ENCODE measurements around the gene RPS8.

DNA sequence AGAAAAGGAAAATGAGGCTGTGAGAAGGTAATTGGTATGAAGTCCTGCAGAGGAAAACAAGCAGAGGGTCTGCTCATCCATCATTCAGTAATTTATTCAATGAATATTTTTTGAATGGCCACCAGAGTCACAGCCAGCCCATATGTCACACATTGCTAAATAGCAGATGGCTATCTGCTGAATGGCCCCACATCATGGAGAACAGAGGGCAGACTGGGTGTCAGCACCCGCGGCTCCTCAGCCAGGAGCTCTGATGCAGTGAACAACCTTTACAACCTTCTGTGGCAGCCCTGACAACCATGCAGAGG is 2.6 kb upstream of the C1orf210 start:
- RRBS = no CpG with 5 or more reads among the region's 2 CpGs

GRCh38 chr1:43293861-43294212 is 6.9 kb upstream of the TIE1 start:
- RRBS = no CpG with 5 or more reads among the region's 2 CpGs

DNA sequence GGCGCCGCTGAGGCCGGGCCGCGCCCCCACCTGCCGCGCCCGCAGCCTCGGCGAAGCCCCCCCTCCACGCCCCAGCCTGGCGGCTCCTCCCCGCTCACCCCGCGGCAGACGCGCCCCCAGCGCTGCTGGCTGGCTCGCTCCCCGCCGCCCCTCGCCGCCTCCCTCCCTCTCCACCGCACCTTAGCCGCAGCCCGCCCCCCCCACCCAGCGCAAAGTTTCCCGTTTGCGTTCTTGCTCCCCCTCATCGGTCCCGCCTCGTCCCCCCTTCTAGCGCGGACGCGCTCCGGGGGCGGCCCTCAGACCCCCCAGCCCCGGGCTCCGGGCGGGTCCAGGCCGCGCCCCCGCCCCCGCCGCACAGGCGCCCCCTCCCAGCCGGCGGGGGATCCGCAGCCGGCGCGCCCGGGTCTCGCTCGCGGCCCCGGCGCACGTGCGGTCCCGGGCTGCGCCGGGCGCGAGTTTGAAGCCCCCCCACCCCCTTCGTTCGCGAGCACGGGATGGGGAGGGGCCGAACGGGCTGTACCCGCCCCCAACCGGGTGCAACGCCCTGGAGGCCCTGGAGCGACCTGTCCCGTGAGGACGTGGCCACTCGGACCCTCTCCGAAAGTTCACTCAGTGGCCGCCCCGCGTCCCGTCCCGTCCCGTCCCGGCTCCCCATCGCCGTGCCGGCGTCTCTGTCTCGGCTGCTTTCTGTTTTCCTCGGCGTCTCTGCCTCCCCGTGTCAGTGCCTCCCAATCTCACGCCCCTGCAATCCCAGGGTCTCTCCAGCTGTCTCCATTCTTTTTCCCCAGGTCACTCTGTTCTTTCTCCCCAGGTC is 730 bp downstream of the PTPRF start:
- RRBS = 2% methylated on average over 26 of the region's 96 CpGs

GRCh38 chr1:43595556-43596172 is 54.3 kb upstream of the KDM4A start:
- RRBS = no CpG with 5 or more reads among the region's 11 CpGs

GRCh38 chr1:43766865-43767740 is 59.8 kb downstream of the ST3GAL3 start:
- RRBS = no CpG with 5 or more reads among the region's 5 CpGs

- RRBS = no CpG with 5 or more reads among the region's 3 CpGs
Observed at GRCh38 chr1:43868698-43869215, 64.8 kb upstream of the ARTN start.

- RRBS = no CpG with 5 or more reads among the region's 7 CpGs
Observed at GRCh38 chr1:43880459-43880923, 53.1 kb upstream of the ARTN start.

- RRBS = no CpG with 5 or more reads among the region's 6 CpGs
Observed at GRCh38 chr1:44212722-44213131, 544 bp upstream of the DMAP1 start.

DNA sequence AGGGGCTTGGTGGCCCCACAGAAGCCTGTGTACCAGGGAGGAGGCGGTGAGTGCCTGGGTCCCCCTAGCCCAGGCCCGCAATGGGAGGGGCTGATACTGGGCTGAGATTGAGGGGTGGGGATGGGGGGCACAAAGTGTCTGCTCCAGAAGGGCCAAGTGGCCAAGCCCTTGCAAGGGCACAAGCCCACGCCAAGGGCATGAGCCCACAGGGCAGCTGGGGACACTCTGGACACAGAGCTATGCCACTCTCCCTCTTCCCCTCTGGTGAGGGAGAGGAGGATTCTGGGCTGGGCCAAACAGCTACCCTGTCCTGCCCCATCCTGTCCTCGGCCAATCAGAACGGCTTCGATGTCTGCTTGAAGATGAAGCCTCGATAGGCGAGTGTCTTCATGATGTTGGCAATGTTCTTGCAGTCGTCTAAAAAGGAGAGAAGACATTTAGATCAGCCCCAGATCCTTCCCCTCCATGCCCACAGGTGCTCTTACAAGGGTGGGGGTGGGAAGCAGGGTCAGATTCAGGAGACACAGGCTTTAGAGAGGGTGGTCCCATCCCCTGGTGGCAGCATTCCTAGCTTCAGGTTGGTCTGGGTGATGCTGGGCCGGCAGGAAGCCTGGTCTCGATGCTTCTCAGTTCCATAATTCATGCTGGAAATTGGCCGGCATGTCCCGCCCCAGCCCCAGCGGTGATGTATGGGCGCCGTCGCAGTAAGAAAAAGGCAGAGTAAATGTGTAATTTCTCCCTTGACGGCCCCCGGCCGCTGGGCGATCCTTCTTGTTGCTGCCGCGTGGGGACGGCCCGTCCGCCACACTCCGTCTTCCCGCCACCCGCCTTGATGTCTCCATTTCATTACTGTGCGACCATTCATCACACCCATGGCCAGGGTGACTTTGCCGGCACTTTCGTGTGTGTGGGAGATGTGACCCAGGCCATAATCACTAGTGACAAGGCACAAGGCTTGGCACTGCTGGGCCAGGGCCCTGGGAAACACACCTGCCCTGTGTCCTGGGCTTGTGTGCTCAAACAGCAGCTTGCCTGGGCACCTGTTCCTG is 8.3 kb downstream of the DMAP1 start:
- RRBS = no CpG with 5 or more reads among the region's 32 CpGs

DNA sequence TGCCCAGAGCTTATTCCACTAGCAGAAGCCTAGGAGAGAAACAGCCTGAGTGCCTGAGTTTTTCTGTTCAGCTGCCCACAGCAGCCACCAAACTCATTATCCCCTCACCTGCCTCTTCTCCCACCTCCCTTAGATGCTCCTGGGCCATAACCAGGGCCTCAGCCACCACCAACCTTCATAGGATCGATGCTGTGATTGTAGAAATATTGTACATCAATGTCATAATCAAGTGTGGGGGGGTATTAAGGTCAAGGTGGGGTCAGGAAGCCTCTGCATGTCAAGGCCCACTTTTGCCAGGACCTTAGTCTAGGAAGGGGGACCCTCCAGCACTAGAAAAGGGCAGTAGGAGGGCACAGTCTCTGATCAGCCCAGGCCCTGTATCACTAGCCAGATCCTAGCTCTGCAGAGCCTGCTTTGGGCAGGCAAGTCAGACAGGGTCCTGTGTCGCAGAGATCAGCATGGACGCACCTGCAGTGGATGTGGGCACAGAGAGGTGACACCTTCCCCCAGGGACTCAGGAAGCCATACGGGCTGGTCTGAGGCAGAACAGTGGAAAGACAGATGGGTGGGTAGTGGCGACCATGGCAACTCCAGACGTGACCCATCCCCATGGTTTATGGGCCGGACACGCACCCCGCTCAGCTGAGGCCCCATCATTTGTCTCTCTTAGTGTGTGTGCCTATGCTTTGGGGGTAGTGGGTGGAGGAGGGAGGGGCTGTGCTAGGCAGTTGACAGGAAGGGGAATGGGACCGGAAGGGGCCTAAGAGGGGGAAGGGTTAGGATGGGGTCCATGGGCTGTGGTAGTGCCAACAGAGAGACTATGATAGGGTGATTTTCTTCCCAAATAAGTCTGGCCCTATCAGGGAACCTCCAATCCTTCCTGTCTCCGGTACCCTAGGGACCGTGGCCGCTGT is 9.6 kb downstream of the DMAP1 start:
- RRBS = no CpG with 5 or more reads among the region's 13 CpGs

DNA sequence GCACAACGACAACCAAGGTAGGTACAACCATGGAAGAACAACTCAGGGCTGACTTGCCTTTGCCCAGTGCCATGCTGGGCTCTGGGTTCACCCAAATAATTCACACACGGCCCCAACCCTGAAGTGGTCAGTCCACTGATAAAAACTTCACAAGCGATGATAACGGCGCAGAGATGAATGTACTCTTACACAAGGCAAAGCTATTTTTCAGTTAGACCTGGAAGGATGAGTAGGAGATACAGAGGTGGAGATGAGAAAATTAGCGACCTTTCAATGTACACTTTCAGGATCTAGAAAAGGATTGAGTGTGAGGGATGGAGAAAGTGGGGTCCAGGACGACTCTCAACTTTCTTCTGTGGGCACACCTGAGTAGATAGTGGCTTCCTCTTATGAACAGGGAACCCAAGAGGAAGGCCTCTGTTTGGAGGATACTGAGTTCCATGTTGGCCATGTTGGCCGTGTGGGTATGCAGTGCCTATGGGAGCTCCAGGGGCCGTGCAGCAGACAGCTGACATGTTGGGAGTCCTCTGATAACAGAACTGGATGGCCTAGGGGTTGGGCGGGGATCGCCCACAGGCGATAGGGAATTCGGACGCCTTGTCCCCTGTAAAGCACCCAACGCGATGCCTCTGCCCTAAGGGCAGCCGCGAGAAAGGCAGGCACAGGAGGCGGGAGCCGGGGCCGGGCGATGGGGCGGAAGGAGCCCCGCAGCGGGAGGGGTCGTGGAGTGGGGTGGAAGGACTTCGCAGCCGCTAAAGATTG is 43.0 kb downstream of the TMEM53 start:
- RRBS = 4% methylated on average over 5 of the region's 28 CpGs

DNA sequence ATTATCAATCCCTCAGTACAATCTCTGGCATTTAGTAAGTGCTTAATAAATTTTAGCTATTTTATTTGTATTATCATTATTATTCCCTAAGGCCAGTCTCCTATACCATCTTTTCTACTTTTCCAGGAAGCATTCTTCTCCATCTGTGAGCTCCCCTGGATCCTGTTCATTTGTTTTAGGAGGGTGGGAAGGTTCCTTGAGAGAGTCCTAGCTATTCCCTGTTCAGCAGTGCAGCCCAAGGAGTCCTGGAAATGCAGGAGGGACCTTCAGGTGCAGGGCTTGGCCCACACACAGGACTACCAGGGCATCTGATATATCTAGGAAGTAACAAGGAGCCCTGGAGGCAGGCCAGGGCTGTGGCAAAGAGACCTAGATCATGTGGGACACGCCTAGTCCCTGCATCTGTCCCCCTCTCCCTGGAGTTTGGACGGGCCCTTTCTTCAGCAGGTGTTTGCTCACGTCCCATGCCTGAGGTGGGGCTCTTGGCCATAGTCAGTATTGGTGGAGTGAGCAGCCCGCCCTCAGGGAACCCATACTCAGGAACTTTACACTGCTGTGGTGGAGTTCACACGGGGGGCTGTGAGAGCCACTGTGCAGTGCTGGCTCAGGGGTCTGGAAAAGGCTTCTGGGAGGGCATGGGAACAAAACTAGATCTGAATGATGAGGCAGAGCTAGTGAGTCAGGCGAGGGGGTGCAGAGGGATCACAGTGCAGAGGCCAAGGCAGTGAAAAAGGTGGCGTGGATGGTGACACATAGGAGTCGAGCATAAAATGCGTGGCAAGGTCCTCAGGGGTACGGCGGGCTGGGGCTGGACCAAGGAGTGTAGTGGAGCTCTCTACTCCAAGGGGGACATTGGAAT is 25.7 kb downstream of the TMEM53 start:
- RRBS = no CpG with 5 or more reads among the region's 11 CpGs

DNA sequence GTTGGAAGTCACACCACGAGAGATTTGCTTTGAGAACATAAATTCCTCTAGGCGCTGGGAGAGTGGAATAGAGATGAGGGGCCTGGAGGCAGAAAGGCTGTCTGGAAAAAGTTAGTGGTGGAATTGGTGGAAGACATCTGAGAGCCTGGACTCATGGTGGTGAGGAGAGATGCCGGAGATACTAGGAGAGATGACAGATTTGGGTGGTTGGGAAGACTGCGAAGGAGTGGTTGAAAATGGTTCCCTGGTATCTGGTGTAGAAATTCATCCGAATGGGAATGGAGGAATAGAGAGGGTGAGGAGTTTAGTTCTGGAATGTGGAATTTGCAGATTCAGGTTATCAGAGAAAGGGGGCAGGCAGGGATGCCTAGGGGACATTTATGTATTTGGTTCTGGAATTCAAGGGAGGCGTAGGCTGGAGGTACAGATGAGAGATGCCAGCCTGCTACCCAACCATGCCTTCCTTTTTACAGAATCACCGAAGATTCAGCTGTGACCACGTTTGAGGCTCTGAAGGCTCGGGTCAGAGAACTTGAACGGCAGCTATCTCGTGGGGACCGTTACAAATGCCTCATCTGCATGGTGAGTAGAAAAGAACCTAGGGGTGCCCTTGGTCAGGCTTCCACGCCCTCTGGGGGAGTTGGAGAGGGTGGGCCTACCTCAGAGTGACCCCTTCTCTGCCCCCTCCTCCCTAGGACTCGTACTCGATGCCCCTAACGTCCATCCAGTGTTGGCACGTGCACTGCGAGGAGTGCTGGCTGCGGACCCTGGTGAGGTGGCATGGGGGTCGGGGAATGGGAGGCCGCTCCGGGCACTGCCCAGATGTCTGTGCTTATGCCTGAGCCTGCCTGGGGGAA is 24.9 kb downstream of the TMEM53 start:
- RRBS = no CpG with 5 or more reads among the region's 22 CpGs

DNA sequence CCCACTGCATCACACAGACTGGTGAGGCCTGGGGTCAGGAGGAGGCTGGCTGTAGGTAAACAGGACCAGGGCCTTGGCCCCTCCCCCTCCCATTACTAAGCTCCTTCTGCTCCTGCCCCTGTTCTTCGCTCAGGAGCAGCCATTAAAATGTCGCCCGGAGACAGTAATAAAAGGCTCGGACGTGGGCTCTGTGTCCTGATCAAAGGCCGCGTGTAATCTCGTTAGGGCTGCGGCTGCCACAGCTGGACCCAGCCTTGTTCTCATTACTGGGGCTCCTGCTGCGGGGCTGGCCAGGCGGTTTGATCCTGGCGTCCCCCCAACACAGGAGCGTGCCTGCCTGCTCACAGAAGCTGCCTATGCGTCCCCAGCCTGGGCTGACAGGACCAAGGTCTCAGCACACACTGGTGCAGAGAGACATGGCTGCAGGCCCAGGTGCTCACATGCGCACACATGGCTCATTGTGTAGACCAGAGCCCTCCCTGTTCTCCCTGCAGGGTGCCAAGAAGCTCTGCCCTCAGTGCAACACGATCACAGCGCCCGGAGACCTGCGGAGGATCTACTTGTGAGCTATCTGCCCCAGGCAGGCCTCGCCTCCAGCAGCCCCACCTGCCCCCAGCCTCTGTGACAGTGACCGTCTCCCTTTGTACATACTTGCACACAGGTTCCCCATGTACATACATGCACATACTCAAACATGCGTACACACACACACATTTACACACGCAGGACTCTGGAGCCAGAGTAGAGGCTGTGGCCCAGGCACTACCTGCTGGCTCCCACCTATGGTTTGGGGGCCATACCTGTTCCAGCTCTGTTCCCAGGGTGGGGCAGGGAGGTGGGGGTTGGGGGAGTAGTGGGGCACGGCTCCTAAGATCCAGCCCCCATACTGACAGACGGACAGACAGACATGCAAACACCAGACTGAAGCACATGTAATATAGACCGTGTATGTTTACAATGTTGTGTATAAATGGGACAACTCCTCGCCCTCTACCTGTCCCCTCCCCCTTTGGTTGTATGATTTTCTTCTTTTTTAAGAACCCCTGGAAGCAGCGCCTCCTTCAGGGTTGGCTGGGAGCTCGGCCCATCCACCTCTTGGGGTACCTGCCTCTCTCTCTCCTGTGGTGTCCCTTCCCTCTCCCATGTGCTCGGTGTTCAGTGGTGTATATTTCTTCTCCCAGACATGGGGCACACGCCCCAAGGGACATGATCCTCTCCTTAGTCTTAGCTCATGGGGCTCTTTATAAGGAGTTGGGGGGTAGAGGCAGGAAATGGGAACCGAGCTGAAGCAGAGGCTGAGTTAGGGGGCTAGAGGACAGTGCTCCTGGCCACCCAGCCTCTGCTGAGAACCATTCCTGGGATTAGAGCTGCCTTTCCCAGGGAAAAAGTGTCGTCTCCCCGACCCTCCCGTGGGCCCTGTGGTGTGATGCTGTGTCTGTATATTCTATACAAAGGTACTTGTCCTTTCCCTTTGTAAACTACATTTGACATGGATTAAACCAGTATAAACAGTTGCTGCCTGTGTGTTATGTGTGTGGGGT is 23.5 kb downstream of the TMEM53 start:
- RRBS = no CpG with 5 or more reads among the region's 35 CpGs

- RRBS = no CpG with 5 or more reads among the region's 36 CpGs
Observed at GRCh38 chr1:44654611-44655198, 19.6 kb downstream of the TMEM53 start.

GRCh38 chr1:44775170-44776454 is at the start of gene RPS8:
Gene RPS8, plus strand, starts transcription at chr1:44775540.
- RRBS = 5% methylated on average over 26 of the region's 92 CpGs

DNA sequence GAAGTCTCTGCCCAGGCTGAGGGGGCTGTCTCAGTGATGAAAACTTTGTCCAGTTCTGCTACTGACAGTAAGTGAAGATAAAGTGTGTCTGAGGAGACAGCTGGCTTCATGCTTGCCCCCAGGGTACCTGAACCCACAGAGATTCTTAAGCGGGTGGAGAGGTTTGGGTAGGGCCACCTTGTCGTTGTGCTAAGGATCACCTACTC is 2.9 kb downstream of the RPS8 start:
- RRBS = no CpG with 5 or more reads among the region's 2 CpGs

DNA sequence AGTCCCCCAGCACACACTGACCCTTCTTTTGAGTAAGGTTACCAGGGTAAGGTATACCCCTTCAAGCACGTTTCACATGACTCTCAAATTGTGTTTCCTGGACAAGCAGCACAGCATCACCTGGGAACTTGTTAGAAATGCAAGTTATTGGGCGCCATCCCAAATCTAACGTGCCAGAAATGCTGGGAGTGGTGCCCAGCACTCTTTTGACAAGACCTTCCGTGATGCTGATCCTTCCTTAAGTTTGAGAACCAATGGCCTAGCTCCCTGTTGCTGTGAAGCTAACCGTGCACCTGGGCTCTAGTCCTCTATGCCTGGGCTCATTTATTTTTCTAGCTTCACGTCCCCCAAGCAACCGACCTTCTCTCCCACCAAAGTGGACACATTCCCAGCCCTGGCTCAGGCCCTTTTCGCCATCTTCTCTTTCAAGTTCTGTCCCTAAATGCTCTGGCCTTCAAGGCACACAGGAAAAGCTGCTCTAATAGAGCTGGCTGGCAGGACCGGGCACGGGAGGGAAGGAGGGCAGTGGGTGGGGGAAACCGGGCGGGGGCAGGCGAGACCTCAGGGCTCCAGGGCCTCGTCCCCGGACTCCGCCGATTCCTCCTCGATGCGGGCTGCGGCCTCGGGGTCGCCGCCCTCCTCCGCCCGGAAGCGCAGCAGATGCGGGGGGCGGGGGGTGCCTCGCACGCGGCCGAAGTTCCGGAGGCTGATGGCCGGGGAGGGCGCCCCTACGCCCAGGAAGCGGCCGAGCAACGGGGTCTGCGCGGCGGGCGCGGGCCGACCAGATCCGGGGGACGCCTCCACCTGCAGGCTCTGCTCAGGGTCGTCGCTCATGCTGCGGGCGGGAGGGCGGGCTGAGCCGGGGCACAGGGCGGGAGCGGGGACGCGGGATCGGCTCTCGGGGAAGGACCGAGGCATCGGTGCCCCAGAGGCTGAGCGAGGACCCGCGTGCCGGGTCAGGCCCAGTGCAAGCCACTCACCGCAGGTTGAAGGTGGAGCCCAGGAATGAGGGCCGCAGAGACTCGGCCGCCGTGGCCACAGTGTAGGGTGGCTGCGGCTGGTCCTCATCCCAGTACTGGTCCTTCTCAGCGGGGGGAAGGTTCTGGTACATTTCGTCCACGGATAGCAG is 4.0 kb downstream of the BEST4 start:
- RRBS = 51% methylated on average over 50 of the region's 74 CpGs

- RRBS = no CpG with 5 or more reads among the region's 6 CpGs
Observed at GRCh38 chr1:44793346-44794047, 5.5 kb upstream of the BEST4 start.

DNA sequence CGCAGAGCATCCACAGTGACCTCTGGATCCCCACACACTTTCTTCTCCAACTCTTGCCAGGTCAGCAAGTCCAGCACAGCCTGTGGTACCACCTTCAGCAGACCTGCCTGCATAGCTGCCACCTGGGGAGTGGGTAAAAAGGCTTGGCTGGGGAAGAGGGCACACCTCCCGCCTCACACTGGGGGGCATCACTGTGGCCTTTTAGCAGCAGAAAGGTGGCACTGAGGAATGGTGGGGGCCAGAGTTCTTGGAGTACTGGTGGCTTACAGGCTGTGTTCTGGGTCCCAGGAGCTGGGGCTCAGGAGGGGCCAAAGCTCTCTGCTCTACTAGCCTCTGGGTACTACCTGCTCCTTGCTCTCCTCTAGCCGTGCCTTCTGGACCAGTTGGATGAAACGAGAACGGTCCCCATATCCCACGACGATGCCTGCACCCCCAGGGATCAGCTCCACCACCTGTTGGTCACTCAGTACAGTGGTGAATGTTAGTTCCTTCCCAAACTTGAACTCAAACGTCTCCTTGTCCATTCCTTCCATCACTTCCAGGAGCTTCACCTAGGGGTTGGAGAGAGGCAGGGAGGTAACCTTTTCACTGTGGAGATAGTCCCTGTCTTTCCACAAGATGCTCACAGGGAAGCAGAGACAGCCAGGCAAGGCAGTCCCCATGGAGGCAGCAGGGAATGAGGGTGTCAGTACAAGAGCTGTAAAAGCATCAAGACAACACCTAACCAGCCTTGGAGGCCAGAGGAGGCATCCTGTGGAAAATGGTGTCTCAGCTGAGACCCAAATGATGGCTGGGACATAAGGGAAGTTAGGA is 6.7 kb downstream of the HECTD3 start:
- RRBS = no CpG with 5 or more reads among the region's 8 CpGs

All from HL-60 (cell line).